Measurements from ENCODE around the genes C16orf95, MAP1LC3B and SLC7A5.

GRCh38 chr16:86520590-86521296 is 10.4 kb downstream of the FOXF1 start:
- PRO-cap, 10 experiments: no peak in any of the 10 experiments

GRCh38 chr16:86567481-86568247 is 1.0 kb downstream of the FOXC2 start:
- PRO-cap, 10 experiments: peak in 1 of 10 experiments; most common plus-strand start chr16:86568173 (in 1)

- PRO-cap, 10 experiments: no peak in any of the 10 experiments
Measured at GRCh38 chr16:86569934-86570285, 3.3 kb downstream of the FOXC2 start.

- PRO-cap, 10 experiments: no peak in any of the 10 experiments
Measured at GRCh38 chr16:87057131-87058062, 259.8 kb downstream of the C16orf95 start.

GRCh38 chr16:87317146-87318126 is at the start of gene C16orf95:
Gene C16orf95, minus strand, starts transcription at chr16:87317392.
- PRO-cap, 10 experiments: peak in 10 of 10 experiments; most common plus-strand start chr16:87317496 (in 10); most common minus-strand start chr16:87317350 (in 5)

DNA sequence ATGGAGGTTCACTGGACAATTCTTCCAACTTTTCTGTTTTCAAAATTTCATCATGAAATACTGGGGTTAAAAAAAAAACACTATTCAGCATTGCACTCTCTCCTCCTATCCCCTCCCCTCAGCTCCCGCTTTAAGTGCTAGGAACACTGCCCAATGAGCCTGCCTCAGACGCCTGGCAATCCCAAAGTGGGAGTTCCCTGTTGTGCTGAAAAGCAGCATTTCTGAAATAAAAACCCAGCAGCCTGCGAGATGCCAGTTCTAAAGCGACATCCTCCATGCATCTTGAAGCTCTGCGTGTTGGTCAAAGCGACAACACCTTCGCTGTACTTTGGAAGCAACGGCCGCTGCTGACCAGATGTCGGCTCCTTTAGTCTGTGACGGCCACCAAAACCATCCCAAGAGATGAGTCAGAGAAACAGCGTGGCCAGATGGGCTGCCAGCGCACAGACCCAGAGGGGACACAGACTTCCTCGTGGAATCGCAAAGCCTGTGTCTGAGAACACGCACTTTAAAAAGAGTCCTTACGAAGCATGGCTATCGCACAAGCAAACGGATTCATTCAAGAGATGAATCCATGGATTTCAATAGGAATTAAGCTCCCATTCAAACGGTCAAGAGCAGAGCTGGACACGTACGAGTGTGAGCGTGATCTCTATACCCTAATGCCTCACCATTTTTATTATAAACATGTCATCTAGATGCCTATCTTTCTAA is 32.8 kb downstream of the FBXO31 start:
- PRO-cap, 10 experiments: peak in 1 of 10 experiments; most common plus-strand start position 255 of the sequence (in 1)

GRCh38 chr16:87392215-87392583 is at the start of gene MAP1LC3B:
Gene MAP1LC3B, plus strand, starts transcription at chr16:87392336.
- PRO-cap, 10 experiments: peak in 10 of 10 experiments; most common plus-strand start chr16:87392336 (in 10)

GRCh38 chr16:87407435-87408229 is 15.5 kb downstream of the MAP1LC3B start:
- PRO-cap, 10 experiments: peak in 3 of 10 experiments; most common plus-strand start chr16:87407937 (in 2); most common minus-strand start chr16:87407597 (in 1)

DNA sequence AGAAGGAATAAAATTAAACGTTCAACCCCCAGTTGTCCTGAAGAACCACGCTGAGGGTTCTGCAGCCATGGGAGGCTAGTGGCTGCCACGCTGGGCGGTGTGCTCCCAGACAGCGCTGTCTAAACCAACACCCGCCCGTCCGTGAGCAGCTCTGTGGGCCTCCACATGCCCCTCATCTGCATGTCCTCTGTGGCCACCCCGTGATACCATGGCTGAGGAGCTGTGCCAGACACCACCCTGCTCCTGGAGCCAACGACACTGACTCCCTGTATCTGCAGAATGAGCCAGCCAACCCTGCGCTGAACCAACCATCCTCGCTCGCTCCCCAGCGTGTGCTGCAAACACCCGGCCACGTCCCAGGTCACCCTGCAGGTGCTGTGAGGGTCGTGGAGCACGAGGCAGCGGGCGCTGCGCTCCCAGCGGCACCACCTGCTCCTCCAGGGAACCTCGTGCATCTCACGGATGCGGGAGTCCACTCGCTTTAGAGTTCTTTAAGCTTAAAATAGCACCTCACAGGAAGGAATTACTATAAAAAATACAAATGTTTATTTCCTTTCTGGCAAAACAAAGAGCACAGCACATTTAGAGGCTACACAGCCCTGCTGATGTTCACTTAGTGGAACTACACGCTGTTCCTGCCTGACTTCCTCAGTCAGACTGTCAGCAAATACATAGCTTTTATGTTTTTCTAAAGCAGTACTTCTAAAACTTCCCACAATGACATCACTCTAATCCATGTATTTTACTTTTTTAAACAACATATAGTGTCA is 43.3 kb downstream of the MAP1LC3B start:
- PRO-cap, 10 experiments: no peak in any of the 10 experiments

GRCh38 chr16:87492062-87492517 is 734 bp downstream of the ZCCHC14 start:
- PRO-cap, 10 experiments: peak in 1 of 10 experiments; most common plus-strand start chr16:87492151 (in 1)

DNA sequence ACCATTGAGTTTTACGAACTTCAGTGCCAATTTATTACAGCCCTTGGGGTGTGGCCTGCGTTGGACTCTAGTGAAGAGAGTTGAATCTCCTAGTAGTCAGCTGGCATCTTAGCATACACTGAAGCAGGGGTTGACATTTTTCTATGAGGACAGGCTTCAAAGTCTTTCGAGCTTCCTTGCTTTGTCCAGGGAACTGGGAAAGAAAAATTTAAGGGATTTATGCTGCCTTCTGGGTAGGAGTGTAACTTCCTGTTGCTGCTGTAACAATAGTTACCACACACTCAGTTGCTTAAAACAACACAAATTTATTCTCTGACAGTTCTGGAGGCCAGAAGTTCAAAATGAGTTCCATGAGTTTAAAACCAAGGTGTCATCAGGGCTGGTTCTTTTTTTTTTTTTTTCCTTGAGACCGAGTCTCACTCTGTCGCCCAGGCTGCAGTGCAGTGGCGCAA is 15.8 kb upstream of the ZCCHC14 start:
- PRO-cap, 10 experiments: no peak in any of the 10 experiments

DNA sequence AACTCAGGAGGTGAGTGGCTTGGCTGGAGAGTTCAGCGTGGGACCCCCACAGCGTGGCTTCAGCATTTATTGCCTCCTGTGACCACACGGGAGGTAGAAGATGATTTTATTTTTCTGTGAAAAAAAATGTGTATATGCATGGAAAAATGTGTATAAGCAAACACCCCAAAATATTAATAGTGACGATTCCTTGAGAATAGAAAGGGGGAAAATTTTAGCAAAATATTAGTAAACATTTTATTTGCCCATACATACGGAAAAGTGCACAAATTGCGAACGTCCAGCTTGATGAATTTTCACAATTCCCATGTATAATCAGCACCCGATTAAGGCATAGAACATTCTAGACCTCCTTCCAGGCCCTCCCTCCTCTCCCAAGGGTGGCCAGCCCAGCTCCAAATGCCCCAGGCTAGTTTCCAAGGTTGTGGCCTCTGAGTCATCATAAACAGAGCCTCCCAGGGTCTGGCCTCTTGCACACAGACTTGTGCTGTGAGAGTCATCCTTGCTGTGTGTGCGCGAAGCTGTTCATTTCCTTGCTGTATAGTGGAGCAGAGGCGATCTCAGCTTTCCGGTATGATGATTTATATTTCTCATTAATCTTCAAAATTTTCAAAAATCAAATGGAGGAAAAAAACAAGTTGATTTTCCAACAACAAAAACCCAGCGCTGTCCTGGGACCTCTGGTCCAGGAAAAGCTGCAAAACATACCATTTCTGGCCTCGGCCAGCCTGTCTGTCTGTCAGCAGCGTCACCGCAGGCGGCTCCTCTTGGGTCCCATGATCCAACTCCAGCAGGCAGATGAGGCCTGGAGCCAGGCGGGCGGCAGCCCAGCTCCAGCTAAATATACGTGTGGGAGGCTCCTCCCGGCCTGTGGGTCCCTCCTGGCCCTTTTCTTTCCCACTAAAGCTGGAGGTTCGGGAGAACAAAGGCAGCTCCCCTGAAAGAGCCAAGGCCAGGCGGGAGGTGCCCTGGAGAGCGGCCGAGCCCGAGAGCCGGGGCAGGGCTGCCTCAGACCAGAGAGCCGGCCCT is 20.4 kb upstream of the JPH3 start:
- PRO-cap, 10 experiments: peak in 5 of 10 experiments; most common plus-strand start position 797 of the sequence (in 4)

GRCh38 chr16:87762276-87763258 is 3.2 kb downstream of the KLHDC4 start:
- PRO-cap, 10 experiments: no peak in any of the 10 experiments

DNA sequence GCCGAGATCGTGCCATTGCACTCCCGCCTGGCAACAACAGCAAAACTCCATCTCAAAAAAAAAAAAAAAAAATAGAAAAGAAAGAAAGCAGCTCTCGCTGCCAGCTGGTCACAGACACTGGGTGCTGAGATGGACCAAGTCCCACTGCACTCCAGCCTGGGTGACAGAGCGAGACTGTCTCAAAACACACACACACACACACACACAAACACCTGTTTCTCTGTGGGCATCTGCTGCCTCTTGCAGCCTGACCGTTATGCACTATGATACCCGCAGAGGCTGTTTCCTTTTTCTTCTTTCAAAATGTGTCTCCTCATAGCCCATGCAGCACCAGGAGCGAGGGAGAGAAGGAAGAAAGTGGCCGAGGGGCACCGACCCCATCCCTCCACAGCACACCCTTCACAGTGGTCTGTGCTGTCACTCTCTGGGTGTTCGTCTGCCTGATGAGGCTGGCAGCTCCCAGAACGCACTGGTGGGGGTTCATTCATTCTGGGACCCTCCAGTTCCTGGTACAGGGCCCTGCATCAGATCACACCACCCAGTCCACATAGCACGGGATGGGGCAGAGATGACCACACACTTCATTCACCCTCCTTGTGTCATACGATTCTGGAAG is 37.0 kb upstream of the KLHDC4 start:
- PRO-cap, 10 experiments: no peak in any of the 10 experiments

DNA sequence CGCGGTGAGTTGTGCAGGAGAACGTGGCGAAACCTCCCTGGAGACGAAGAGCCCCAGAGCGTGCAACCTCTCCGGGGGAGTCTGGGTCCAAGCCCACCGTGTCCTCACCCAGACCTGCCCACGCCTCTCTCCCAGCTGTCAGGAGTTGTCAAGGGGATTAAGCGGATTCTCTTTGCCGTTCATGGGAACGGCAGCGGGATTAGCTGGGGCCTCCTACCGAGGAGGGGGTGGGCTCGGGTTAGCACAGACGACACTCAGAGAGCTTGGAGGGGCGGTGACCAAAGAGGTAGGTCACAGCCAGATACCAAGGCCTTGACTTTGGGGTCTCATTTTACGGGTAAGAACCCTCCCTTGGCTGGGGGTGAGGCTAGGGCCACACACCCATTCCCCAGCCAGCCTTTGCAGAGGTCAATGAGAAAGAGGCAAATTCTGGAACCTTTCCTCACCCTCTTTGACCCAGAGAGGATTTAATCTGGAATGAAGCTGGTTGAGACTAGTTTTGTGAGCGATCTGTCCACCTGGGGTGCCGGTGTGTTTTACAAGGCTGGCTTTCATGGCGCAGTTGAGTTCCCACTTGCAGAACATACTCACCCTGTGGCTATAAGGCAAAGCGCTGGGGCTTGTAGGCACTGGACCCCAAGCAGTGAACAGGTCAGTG is 46.5 kb downstream of the SLC7A5 start:
- PRO-cap, 10 experiments: no peak in any of the 10 experiments

DNA sequence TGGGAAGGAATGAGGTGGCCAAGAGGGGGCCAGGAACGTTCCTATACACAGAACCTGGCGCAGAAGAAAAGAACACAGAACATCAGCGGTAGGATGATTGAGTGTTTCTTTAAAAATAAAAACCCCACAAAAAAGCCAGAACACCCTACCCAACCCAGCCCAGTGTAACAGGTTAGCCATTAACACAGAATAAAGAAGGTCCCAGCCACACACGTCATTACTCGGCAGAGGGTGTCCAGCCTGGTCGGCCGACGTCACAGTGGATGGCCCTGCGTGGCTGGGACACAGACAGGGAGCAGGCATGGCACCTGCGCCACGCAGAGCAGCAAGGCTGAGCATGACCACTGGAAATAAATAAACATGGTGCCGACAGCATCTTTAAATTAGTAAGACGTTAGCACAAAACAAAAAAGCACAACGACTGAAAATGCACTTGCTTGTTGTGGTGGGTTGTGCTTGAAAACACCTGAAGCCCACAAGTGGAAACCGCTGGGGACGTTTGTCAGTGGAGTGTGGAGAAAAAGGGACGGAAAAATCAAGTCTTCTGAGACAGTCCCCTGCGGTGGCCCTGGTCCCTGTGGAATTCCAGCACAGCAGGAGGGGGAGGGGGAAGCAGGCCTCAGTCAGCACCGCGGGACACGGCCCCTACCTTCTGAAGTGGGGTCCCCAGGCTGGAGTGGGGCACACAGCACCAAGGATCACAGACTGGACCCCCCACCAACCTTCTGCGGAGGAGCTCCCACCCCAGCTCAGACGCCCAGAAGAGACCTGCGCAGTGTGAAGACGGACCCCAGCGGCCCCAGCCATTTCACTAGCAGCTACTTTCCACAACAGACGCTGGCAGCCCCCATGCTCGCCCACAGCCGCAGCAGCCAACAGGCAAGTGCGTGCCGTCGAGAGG is 39.1 kb downstream of the SLC7A5 start:
- PRO-cap, 10 experiments: no peak in any of the 10 experiments

- PRO-cap, 10 experiments: no peak in any of the 10 experiments
Measured at GRCh38 chr16:87845796-87846872, 23.2 kb downstream of the SLC7A5 start.

GRCh38 chr16:87868916-87870135 is at the start of gene SLC7A5:
Gene SLC7A5, minus strand, starts transcription at chr16:87869507.
- PRO-cap, 10 experiments: peak in 10 of 10 experiments; most common plus-strand start chr16:87869604 (in 2); most common minus-strand start chr16:87869505 (in 10)

GRCh38 chr16:88091890-88092362 is 140.7 kb downstream of the BANP start:
- PRO-cap, 10 experiments: no peak in any of the 10 experiments

- PRO-cap, 10 experiments: no peak in any of the 10 experiments
Measured at GRCh38 chr16:88143495-88144523, 192.6 kb downstream of the BANP start.